ENCODE measurements around the gene CACNB2.

- RAMPAGE, long total RNA: no peak
- RRBS: no CpG with 5 or more reads among the region's 18 CpGs
These were observed 60.2 kb upstream of the SLC39A12 start for GRCh38 chr10:17891373-17892040.

DNA sequence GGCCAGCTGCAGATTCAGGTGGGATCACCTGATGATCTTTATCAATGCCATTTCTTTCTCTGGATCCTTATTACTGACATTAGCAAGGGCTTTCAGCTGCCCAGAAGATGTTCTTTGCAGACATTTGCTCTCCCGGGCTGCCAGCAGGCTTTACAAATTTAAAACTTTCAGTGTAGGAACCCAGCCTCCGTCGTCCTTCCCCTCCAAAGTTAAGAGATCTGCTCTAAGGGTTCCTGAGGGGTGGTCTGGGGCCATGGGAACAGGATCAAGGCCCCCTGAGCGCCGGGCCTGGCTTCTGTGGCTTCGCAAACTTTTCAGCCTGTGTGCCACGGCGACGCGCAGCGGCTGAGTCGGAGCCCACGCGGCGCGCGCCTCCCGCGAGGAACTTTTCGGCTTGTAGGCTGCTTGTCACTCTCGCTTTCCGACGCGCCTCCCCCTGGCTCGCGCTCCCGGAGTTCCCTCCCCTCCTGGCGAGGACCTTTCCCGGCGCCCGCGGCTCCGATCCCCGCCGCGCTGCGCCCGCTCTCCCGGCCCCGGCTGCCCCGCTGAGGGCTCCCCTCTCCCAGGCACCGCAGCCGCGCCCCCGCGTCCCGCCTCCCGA lies at the start of gene CACNB2:
TSS of gene CACNB2 (plus strand) at position 508 of the 601 bp plus-strand sequence.
- RAMPAGE, long total RNA: no peak
- RRBS: 3% methylated on average over 15 of the region's 48 CpGs

- RAMPAGE, long total RNA: no peak
- RRBS: 6% methylated on average over 2 of the region's 20 CpGs
These were observed 1.3 kb downstream of the CACNB2 start for GRCh38 chr10:18141318-18142058.

DNA sequence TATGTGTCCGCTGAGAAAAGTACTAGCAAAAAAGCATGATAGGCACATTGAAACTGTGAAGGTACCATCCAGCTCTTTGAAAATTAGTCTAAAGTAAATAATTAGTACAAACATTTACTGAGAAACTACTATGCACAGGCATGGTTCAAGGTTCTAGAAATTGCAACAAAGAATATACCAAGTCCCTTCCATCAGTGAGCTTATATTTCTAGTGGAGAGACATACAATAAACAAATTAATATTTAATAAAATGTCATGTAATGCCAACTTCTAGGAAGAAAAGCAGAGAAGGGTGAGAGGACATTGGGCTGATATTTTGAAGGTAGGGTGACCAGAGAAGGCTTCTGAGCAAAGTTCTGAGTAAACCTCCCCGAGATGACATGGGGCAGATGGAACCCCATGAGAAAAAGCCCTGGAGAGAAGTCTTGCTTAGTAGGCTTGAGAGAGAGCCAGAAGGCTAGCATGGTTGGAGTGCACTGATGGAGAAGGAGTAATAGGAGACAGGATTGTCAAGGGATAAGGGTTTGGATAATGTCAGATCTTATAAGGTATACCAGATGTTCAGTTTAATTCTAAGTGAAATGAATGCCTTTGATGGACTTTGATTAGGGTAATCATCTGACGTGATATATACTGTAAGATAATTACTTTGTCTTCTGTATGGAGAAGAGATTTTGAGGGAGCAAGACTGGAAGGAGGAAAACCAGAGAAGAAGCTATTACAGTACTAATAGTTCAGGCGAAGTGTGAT lies 59.0 kb downstream of the CACNB2 start:
- RAMPAGE, long total RNA: no peak
- RRBS: no CpG with 5 or more reads among the region's 4 CpGs

GRCh38 chr10:18400356-18401414 lies 250.7 kb downstream of the NSUN6 start:
- RAMPAGE, long total RNA: no peak
- RRBS: 4% methylated on average over 3 of the region's 28 CpGs

DNA sequence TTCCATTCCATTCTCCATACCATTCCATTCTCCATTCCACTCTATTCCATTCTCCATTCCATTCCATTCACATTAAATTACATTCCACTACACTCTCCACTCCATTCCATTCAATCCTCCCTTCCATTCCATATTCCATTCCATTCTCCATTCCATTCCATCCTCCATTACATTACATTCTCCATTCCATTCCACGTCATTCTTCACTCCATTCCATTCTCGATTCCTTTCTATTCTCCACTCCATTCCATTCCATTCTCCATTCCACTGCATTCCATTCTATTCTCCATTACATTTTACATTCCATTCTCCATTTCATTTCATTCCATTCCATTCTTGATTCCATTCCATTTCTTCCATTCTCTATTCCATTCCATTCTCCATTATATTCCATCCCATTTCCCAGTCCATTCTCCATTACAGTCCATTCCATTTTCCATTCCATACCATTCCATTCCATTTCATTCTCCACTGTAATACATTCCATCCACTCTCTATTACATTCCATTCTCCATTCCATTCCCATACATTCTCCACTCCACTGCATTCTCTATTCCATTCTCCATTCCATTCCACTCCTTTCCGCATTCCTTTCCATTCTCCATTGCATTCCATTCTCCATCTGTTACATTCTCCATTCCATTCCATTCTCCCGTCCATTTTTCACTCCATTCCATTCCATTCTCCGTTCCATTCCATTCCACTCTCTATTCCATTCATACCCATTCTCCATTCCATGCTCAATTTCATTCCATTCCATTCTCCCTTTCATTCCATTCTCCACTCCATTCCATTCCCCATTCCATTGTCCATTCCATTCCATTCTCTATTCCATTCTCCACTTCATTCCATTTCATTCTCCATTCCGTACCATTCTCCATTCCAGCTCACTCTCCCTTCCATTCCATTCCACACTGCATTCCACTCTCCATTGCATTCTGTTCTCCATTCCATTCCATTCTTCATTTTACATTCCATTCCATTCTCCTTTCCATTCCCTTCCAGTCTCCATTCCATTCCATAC lies 87.3 kb downstream of the NSUN6 start:
- RAMPAGE, long total RNA: no peak
- RRBS: no CpG with 5 or more reads among the region's 6 CpGs

DNA sequence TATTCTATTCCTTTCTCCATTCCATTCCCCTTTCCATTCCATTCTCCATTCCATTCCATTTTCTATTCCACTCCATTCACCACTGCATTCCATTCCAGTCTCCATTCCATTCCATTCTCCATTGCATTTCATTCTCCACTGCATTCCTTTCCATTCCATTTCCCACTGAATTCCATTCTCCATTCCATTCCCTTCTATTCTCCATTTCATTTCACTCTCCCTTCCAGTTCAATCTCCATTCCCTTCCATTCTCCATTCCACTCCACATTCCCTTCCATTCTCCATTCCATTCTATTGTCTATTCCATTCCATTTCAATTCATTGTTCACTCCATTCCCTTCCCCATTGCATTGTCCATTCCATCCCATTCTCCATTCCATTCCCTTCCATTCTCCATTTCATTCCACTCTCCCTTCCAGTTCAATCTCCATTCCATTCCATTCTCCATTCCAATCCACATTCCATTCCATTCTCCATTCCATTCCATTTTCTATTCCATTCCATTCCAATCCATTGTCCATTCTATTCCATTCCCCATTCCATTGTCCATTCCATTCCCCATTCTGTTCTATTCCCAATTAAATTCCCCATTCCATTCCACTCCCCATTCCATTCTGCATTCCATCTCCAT lies 79.4 kb downstream of the NSUN6 start:
- RAMPAGE, long total RNA: no peak

- RAMPAGE, long total RNA: no peak
- RRBS: no CpG with 5 or more reads among the region's 2 CpGs
These were observed 3.2 kb downstream of the PLXDC2 start for GRCh38 chr10:19819347-19819827.

- RAMPAGE, long total RNA: no peak
- RRBS: no CpG with 5 or more reads among the region's 5 CpGs
These were observed 10.6 kb downstream of the PLXDC2 start for GRCh38 chr10:19826565-19827399.

DNA sequence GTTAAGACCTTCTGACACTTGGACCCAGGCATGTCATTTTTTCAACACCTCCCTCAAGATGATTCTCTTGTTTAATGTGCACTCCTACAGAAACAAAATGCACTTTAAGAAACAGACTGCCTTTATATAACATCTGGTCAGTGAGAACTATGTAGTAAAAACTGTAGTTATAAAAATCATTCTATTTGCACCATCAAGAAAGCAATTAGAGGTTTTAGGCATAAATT lies 269.4 kb downstream of the PLXDC2 start:
- RAMPAGE, long total RNA: no peak

GRCh38 chr10:20099896-20100835 lies 283.9 kb downstream of the PLXDC2 start:
- RAMPAGE, long total RNA: no peak
- RRBS: no CpG with 5 or more reads among the region's 6 CpGs

DNA sequence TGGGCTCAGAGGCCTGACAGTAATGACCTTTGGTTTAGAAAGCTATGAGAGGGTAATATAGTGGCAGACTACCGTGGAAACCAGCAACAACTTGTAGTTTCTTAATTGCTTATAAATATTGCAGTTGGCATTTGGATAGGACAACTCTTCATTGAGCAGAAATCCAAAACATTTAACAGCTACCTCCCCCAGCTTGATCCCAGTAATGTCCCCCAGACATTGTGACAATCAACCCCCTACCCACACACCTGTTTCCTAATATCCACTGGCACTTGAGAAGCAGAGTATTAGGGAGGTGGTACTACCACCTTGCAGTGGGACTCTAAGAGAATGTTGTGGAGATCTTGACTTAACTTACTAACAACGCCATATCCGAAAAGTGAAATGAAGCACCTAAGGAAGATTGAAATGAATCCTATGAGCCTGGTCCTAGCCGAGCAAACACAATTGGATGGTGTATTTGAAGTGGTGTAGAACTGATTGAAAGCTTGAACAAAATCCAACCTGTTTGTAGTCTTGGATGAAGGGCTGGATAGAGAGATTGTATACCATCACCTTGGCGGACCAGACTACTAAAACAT lies 308.8 kb downstream of the PLXDC2 start:
- RAMPAGE, long total RNA: no peak
- RRBS: no CpG with 5 or more reads among the region's 5 CpGs

- RAMPAGE, long total RNA: no peak
- RRBS: no CpG with 5 or more reads among the region's 3 CpGs
These were observed 345.0 kb downstream of the PLXDC2 start for GRCh38 chr10:20160994-20161804.

DNA sequence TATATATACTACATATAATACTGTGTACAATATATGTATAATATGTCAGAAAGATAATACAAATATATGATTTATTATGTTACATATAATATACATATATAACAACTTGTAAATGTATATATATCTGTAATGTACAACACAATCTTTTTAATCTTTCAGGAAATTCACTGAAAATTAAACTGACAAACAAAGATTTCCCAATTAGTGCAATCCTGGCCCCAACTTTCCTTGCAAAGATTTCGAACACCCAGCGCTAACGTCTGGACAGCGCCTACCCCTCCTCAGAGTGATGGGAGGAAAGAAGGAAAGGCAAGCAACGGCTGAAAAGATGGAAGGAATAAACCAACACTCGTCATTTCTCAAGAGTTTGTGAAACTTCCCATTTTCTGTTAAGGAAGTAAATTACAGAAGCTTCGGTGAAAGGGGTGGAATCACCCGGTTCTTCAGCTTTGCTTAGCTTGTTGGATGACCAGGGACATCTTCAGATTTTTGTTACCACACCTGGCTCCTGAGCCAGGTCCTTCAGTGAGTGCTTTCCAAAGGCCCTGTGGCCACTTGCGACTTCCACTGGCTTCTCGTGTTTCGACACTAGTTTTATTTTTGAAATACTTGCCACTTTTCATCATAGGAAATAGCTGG lies 313.2 kb downstream of the SKIDA1 start:
- RAMPAGE, long total RNA: no peak
- RRBS: no CpG with 5 or more reads among the region's 11 CpGs

DNA sequence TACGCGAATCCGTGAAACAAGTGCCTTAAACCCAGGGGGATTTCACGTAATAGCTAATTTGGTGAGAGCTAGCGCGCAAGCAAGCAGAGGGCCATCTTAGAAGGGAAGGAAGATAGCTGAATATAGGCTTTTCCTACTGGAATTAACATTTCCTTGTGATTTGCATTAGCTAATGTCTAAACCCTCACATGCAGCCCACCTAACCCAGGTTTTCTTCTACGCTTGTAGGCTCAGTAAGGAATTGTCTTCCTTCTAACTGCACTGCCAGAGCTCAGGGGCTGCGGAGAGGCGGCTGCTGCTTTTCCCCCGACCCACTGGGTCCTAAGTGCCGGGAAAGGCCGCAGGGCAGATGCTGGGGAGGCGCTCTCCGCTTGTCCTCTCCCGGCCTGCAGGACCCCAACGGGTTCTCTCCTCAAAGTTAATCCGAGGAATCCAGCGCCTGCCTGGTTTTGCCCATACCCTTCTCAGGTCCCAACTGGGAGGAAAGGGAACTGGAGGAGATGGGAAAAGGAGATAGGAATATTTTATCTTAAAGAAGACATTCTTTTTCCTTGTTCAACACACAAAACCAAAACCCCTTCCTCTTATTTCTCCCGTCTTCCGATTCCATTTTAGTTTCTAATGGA lies 17.5 kb downstream of the SKIDA1 start:
- RAMPAGE, long total RNA: no peak
- RRBS: 79% methylated on average over 5 of the region's 20 CpGs

DNA sequence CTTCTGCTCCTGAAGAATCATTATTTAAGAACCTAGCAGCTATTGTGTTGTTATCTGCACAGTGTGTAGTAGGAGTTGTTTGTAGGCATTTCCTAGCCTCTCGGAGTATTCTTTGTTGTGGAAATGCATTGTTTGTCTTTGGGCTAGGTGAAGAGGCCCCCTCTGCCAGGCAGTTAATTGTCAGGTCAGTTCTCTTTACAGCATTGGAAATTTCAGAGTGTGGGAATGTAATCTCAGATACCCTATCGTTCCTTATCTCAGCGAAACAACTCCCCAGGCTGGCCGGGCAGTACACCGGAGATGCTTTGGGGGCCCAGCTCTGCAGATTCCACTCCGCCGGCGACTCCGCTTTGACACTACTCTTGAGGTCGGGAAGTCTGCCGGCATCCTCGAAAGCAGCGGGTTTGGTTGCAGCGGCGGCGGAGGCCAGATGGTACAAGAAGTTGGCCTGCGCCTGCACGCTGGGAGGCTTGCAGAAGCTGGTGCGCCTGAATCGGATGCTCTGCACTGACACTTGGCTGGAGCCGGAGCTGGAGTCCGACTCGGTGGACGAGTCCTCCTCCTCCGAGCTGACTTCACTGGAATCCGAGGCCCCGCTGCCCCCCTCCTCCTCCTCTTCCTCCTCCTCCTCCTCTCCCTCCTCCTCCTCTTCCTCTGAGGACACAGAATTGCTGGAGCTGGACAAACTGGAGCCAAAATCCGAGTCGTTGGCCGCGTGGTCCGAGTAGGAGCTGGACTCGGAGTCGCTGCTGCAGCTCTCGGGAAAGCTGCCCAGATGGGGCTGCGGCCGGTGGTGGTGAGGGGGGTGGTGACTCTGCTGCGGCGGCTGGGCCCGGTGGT lies 9.3 kb downstream of the SKIDA1 start:
- RAMPAGE, long total RNA: no peak
- RRBS: 4% methylated on average over 7 of the region's 40 CpGs

DNA sequence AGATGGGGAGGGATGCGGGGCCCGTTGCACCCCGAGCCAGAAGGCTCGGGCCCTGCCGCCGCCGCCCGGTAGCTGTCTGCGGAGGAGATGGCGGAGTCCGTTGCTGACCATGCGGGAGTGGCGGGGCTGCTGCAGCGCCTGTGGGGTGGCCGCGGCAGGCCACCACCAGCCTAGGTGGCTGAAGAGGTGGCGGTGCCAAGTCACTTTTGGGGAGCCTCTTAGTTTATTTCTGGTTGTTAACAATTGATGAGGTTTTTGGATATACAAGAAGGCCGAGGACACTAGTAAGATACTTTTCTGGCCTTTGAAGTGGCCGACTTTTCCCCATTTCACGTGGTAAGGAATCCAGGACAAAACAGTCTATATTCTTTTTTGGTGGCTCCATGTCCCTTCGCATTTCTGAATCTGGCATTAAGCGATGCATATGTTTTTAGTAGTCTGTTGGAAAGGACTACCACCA lies 1.3 kb downstream of the MLLT10 start:
- RAMPAGE, long total RNA: no peak
- RRBS: no CpG with 5 or more reads among the region's 22 CpGs

DNA sequence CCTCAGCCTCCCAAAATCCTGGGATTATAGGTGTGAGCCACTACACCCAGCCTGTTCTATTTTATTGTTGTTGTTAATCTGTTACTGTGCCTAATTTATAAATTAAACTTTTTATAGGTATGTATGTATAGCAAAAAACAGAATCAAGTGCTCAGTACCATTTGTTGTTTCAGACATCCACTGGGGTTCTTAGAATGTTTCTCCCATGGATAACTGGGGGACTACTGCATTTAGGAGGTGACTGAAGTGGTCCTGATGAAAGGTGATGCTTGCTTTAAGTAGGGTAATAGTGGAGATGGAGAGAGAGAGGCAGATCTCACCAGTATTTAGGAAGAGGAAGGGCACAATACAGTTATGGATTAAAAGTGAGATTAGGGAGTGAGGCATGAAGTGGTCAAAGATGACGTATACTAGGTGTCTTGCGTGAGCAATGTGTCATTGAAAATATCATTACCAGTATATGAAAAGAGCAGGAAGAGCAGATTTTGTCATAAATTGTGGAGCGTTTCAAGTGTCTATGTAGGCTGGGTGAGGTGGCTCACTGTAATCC lies 48.4 kb downstream of the MLLT10 start:
- RAMPAGE, long total RNA: no peak
- RRBS: no CpG with 5 or more reads among the region's 3 CpGs

GRCh38 chr10:21943438-21944153 lies 59.9 kb downstream of the DNAJC1 start:
- RAMPAGE, long total RNA: no peak
- RRBS: no CpG with 5 or more reads among the region's 2 CpGs

- RAMPAGE, long total RNA: no peak
- RRBS: no CpG with 5 or more reads among the region's 6 CpGs
These were observed 184.1 kb downstream of the PIP4K2A start for GRCh38 chr10:22530256-22530608.

Data from cardiac muscle cell (in vitro differentiated cells and primary cell).